Airway epithelial cell (primary cell): Measurements from ENCODE around the gene TAPT1.

DNA sequence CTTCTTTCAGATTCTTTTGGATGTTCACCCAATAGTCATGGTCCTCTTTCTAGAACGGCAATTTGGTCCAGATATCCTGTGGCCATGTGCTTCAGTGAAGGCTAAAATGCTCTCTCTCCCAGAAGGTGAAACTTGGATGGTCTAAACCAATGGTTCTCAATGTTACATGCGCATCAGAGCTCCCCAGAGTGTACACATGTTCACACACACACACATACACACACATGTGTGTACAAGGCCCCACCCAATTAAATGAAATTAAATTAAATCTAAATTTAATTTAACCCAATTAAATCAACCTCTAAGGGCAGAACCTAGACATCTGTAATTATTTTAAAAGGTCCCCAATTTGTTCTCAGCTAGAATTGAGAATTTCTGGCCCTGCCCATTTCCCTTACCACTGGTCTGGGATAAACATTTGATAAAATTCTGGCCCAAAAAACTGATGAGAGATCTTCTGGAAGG lies 127.3 kb downstream of the RAB28 start:
- RAMPAGE, long total RNA = no peak

DNA sequence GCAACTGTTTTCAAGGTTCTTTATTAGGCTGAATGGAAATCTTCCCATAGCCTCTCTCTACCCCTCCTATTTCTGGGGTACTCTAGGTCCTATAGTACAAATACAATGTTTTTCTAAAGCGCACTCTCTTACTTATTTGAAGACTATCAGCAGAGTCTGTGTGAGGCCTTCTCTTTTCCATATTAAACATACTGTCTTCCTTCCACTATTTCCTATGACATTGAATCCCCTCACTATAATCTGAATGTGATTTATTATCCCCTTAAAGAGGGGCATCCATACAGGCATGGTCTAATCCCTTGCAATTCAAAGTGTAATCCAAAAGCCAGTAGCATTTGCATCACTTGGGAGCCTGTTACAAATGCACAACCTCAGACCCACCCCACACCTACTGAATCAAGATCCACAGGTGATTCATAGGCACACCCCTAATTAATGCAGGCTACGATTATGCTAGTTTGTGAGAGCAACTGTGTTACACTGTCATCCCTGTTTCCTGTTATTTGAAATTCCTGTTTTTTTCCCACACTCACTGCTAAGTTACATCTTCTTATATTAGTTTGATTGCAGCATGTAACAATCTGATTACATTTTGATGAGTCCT lies 120.1 kb downstream of the RAB28 start:
- RAMPAGE, long total RNA = no peak

DNA sequence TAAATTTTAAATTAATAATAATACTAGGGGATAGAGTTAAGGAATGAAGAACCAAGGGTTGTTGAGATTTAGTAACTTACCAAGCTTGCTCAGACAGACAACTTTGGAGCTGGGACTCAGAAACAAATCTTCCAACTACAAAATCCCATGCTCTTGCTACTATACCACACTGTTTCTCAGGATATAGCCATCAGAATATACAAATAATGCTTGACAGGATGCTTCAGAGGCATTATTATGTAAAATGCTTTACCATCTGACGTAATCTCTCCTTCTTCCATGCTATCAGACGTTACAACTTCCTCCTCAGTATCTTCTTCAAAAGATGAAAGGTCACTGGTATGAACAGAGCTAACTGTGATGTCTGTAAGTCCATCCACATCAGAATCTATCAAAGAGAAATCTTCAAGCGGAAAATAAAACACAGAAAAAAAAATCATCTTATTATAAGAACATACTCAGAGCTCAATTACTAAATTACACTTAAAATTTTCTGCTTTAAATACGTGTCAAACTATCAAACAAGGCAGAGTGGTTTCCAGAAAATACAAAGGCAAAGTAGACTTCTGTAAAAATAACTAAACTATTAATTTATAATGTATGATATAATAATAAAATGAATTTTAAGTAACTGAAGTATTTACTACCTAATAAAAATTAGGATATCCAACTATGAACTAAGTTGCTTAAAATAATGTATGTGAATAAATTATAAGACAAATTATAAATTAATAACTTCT lies 14.1 kb downstream of the BOD1L1 start:
- RAMPAGE, long total RNA = no peak

DNA sequence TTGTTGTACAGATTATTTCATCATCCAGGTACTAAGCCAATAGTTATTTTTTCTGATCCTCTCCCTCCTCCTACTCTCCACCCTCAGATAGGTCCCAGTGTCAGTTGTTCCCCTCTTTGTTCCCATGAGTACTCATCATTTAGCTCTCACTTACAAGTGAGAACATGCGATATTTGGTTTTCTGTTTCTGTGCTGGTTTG lies 70.8 kb upstream of the BOD1L1 start:
- RAMPAGE, long total RNA = no peak

DNA sequence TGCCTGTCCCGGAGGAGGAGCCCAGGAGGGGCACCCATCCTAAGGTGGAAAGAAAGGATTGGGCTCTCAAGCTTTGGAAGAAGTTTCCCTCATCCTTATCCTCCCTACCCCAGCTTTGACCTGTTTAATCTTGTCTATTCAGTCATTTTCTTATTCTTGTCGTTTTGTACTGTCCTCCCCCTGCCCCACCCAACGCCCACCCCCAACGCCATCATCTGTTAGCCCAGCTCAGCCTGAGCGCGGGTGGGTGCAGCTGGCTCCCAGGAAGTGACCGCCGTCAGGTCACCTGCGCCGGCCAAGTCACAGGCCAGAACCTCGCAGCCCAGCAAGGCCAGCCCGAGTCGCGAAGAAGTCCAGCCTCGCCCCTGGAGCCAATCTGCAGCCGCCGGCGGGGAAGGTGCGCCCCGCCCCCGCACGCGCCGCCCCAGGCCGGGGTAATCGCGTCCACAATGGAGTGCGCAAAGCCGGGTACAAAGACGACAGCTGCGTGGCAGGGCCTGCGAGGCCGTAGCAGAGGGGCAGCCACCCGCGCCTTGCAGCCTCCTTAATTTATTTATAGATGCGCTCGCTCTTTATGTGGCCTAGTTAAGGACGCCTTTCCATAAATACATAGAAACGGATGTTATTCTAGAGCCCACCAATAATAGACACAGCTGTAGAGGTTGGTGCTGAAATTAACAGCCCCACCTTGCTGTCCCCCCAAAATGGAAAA lies 139.5 kb upstream of the CPEB2 start:
- RAMPAGE, long total RNA = no peak

DNA sequence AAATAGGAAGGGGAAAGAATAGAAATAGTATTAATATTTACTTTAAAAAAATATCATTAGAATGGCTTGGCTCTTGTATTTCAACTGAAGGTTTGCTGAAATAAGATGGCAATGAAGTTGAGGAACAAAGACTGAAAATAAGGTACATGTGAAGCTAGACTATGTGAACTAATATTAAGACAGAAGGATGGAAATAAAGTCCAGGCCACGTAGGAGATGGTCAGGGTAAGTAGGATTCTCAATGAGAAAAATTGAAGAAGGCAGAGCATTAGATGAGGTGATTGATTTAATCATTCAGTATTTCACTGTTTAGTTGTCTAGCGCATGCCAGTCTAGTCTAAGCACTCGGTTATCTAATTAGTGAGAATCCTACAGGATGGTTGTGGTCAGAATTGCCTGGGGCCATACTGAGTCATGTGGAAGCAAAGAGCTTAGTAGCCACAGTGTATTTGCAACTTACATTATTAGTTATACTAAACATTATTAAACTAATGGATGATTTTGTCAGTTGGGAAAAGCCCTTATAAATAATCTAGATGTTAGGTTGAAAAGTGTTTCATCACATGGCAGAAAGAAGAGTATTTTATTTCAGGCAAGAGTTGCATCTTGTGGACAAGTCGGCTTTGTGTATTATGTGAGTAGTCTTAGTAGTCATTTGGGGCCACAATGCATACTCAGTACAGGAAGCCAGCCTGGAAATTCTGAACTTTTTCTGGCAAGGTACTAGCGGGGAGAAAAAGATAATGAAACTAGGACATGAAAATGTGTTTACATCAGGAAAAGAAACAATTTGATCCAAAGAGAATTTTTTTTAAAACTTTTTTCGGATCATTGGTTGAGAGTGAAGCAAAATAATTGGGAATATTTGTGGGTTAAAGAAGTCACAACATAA lies 31.8 kb downstream of the CPEB2 start:
- RAMPAGE, long total RNA = no peak

- RAMPAGE, long total RNA = no peak
Observed at GRCh38 chr4:15322404-15322865, 105.4 kb upstream of the C1QTNF7 start.

DNA sequence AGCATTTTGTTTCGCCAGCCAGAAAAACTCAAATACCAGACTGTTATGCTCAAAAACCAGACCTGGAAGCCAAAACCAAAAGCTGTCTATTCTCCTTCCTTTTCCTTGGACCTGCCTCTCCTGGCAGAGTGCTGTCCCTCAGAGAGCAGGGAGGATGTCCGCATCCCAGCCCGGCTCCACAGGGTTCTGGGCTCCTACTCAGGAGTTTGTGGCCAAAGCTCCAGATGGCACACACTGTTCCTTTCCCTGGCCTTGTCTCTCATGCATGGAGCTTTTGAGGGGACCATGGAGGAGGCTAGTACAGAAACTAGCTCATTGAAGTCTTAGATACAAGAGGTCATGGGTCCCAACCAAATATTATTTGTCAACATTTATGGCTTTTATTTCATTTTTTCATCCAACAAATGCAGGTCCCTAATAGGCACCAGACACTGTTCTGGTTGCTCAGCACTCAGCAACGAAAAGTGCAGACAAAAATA lies 41.8 kb upstream of the C1QTNF7 start:
- RAMPAGE, long total RNA = no peak

GRCh38 chr4:15602378-15602752 lies 52.8 kb downstream of the FBXL5 start:
- RAMPAGE, long total RNA = no peak

DNA sequence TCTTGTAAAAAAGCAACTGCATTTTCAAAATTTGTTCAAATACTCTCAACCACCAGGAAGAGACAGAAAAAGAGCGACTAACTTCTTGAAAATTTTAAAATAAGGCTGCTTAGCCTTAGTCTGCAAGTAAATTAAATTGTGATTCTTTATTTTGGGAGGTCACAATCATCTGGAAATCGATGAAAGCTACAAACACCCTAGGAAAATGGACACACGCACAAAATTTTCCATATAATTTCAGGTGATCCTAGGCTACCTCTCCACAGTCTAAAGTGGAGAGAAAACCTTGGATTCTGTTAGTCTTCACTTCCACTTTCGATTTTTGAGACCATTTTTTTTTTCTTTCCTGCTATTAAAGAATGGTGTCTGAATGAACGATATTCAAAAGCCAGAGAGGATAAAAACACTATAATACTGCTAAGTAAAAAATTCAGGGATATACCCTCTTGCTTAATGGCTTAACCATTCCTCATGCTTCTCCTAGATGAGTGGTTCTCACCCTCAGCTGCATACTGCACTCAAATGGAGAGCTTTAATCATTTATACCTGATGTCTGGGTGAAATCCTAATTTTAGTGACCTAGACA lies 1.8 kb downstream of the FBXL5 start:
- RAMPAGE, long total RNA = no peak

DNA sequence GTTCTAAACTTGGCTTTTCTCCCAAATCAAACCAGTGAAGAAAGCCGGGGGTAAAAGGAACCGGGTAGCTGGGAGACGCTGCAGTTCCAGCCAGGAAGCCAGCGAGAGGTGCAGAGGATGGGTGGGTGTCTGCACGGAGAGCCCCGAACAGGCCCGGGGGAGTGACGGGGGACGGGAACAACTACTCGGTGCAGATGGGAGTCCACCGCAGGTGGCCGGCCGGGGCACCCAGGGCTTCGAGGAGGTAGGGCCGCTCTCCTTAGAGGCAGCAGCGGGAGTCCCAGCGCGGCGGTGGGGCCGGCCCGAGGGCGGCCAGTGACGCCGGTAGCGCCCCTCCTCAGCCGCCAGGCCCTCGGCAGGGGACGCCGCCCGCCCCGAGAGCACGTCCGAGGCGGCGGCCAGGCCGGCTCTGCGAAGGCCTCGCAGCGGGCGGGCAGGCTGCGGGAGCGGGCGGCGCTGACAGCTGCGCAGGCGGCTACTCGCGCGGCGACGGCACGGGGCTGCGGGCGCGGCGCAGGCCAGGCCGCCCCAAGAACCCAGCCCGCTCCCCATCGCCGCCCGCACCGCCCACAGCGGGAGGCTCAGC lies 456 bp downstream of the FBXL5 start:
- RAMPAGE, long total RNA = no peak

DNA sequence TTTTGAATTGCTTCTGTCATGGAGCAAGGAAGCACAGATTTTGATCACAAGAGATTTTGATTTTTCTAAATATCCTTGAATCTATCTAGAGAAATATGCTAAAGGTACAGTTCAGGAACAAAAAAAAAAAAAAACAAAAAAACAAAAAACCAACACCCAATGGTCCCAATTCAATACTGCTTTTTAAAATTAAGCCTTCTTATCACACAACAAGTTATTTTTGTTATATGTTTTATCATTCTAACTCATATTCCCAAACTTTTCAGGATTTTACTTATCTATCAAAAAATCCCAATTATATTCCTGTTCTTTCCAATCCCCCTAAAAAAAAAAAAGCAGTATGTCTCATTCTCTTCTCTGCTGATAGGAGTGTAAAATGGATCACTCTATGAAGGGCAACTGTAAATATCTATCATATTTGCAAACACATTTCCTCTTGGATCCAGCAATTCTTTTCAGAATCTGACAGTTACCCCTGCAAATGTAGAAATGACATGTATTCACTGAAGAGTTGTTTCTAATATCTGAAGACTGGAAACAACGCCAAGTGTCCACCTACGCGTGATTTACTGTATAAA lies 2.1 kb upstream of the FAM200B start:
- RAMPAGE, long total RNA = no peak

DNA sequence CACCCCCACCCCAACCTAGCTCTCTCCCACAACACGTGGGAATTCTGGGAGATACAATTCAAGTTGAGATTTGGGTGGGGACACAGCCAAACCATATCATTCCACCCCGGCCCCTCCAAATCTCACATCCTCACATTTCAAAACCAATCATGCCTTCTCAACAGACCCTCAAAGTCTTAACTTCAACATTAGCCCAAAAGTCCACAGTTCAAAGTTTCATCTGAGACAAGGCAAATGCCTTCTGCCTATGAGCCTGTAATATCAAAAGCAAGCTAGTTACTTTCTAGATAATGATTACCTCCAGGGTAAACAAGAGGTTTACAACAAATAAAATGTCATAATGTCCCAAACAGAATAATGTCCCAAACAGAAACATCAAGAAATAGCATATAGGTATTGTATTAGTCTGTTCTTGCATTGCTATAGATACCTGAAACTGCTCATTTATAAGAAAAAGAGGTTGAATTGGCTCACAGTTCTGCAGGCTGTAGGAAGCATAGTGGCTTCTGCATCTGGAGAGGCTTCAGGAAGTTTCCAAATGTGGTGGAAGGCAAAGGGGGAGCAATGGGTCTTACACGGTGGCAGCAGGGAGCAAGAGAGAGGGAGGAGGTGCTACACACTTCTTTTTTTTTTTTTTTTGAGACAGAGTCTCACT lies 3.0 kb upstream of the BST1 start:
- RAMPAGE, long total RNA = no peak

- RAMPAGE, long total RNA = no peak
Observed at GRCh38 chr4:15779699-15779879, 1.5 kb downstream of the CD38 start.

DNA sequence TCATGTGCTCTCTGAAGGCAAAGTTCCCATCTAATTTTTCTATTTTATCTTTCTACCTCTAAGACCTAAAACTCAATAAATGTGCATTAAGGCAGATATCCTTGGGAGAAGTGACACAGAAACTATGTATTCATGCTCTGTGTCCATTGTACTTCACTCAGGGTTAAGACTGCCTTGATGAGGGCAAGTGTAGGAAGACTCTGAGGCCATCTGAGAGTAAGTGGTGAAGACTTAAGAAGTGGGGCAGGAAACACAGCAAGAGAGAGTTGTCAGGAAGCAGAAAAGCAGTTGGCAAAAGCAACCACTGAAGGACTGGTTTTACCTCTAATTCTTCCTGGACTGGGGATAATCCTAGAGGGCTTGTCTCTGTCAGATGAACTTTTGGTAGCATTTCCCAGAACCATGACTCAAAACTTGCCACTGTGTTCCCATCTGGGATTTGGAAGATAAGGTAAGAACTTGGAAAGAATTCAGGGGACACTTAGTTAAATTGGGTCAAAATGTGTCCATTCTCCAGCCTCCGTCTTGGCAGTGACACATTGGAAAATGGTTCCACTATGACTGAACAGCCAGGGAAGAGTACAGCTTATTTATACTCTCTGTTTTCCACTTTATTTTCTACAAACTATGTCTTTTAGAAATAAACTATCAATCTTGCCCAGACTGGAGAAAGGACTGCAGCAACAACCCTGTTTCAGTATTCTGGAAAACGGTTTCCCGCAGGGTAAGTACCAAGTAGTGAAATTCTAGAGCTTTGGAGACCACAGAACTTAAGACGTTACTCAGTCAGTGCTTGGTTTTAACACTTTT lies 55.7 kb downstream of the CD38 start:
- RAMPAGE, long total RNA = no peak

DNA sequence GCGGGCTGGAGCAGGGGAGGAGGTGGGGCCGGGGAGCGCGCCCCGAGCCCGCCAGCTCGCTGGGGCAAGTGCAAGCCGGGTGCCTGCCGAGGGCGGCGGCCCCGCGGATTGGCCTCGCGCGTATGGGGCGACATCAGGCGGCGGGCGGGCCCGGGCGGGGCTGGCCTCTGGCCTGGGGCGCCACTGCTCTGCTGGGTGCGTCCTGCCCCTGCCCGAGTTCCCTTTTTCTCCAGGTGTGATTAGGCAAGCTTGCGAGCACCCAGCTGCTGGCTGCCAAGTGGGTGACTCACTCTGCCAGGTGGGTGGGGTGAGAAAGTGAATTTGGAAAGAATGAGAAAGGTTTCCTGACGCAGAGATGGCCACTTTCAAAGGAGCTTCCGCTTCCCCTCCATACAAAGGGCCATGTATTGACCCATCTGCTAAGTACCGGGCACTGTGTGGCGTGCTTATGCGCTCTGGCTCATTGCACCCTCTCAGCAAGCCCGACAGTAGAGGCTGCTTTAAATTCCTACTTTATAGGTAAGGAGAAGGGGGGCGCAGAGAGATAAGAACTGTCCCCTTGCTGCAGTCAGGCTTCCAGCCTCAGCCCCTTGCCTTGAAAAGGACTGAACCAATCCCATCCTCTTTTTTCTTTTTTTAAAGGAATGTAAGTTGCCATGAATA lies 32.4 kb downstream of the FGFBP1 start:
- RAMPAGE, long total RNA = start-site peak on the plus strand centred at position 364 of the sequence, 63 bp wide, 6 and 7 reads in 2 replicates

DNA sequence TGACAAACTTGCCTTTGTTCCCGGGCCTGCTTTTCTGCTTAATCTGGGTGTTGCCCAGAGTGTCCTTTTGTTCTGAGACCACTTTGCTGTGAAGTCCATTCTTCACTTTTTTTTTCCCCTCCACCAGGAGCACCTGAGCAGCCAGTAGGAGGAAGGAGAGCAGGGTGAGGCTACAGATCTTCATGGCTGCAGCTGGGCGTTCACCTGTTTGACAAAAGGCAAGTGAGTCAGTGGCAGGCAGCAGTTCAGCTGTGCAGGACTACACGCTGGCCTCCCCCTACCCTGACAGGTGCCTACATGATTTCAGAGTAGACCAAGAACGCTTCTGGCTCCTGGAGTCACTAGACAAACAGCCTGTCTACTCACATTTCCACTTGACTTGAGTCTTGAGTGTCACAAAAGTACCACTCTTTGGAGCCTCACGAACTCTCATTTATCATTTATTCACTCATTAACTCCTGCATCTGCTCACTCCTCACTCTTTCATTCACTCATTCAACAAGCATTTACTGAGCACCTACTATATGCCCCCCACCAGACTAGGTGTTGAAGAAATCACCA lies 2.0 kb downstream of the FGFBP1 start:
- RAMPAGE, long total RNA = no peak

DNA sequence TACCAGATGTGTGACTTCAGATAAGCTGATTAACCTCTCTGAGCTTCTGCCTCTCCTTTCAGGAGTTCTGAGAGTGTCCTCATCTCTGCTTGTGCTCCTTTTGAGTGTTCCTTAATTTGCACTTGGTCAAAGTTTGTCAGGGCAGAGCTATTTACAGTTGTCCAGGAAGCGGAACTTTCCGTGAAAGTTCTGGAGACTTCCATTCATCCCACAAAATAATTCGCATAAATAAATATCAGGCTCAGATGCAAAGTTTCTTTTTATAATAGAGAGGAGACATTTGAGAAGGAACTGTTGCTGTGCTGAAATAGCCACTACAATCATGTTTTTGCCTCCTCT lies 30.1 kb upstream of the PROM1 start:
- RAMPAGE, long total RNA = no peak

DNA sequence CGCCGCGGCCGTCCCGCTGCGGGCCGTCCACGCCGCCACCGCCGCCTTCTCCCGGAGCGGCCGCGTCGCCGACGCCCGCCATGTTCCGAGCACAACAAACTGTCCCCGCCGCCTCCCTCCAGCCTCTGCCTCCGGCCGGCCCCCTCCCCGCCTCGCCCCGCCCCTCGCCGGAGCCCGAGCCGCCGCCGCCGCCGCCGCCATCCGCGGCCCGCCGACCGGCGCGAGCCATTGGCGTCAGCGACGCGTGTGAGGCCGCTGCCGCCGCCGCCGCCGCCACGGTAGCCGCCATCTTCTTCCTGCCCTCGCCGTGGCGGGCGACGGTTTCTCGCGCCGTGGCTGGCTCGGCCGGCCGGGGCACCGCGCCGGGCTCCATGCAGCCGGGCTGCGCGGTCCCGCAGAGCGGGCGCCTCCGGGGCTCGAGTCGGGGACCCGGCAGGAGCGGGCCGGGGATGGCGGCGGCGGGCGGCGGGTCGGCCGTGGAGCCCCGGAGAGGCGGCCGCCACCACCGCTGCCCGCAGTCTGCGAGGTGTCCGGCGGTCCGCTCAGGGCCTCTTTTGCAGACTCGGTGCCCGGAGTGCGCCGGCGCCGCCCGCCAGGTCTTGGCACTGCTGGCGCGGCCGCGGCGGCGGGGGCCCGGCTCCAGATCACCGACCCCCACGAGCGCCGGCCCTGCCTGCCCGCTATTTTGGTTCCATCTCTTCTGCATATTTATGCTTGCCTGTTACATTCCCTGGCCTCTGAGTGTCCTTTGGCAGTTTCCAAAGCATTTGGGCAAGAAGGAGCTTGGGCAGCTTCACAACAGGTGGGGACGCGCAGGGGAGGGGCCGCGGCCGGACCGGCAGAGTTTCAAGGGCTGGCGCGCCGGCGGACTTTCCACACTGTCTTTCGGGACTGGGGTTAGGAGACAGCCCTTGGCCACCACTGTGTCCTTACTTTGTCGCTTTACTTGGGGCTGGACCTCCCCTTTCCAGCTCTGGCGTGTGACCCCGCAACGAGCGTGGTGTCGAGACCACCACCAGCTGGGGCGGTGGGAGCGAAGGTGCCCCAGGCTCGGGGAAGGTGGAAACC lies at the start of gene TAPT1:
Gene TAPT1, minus strand, starts transcription at position 96 of the 1,068 bp plus-strand sequence.
- RAMPAGE, long total RNA = no peak

DNA sequence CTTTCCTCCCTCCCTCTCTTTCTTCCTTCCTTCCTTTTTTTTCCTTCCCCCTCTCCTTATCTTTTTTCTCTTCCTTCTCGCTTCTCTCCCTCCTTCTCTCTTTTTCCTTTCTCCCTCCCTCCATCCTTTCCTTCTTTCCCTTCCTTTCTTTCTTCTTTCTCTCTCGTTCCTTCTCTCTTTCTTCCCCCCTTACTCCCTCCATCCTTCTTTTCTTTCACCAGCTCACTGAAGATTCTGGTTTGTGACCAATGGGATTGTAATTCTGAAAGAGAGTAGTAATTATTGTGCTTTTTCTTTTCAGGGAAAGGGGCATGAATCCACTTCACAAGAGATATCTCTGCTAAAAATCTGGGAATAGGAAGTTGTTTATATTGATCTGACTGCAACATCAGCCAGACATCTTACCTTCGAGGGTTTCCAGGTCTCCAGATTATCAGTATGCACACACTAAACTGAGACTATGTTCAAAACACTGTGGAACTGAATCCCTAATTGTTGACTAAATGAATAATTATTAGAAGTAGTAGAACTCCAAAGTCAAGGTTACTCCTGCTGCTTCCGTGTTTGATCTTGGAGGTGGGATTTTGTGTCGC lies 225.5 kb downstream of the LDB2 start:
- RAMPAGE, long total RNA = no peak